ENCODE measurements around a stretch of chr6.

GRCh38 chr6:33905047-33905600 lies 101.3 kb upstream of the MLN start:
- CAGE, long polyA plus RNA: no peak
- RRBS: no CpG with 5 or more reads among the region's 9 CpGs

DNA sequence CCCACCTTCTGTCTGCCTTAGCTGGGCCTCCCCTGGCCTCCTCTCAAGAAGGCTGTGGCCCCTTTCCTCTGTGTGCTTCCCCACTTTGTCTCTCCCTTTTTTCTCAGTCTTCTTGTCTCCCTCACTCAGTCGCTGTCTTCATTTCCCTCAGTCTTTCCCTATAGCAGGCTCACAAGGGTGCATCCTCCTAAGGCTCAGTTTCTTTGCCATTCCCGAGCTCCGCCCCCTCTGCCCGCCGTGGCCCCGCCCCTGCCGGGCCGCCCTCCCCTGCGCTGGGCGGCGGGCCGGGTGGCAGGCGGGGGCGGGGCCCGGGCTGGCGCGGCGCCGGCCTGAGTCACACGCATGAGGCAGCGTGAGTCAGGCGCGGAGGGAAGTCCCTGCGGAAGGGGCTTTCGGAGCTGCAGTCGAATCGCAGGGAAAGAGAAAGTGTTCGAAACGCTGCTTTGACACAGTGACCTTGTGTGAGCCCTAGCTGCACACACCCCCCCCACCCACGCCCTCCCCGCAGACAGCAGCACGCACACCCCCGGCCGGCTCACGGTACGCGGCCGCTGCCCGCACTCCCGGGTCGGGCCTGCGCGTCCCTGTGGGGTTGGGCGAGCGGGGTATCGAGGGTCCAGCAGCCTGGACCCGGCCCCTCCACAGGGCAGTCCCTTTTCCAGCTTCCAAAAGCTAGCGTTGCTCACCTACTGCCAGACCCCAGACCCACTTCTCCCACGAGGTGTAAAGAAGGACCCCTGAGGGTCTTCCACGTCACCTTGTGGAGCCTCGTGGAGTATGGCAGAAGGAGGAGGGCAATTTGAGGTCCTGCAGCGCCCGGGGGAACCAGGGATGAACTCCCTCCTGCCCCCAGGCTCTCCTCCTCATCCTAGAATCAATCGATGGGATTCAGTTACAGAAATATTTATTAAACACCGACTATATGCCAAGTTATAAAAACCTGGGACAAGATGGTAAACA lies 12.6 kb upstream of the HMGA1 start:
- CAGE, long polyA plus RNA: no peak
- RRBS: 5% methylated on average over 4 of the region's 55 CpGs

GRCh38 chr6:34235051-34235239 lies 1.7 kb upstream of the HMGA1 start:
- CAGE, long polyA plus RNA: no peak
- RRBS: no CpG with 5 or more reads among the region's 18 CpGs

GRCh38 chr6:34424493-34424871 lies 1.4 kb downstream of the RPS10 start:
- CAGE, long polyA plus RNA: no peak
- RRBS: no CpG with 5 or more reads among the region's 9 CpGs

GRCh38 chr6:34457920-34458627 lies 7.8 kb upstream of the PACSIN1 start:
- CAGE, long polyA plus RNA: no peak
- RRBS: no CpG with 5 or more reads among the region's 7 CpGs

DNA sequence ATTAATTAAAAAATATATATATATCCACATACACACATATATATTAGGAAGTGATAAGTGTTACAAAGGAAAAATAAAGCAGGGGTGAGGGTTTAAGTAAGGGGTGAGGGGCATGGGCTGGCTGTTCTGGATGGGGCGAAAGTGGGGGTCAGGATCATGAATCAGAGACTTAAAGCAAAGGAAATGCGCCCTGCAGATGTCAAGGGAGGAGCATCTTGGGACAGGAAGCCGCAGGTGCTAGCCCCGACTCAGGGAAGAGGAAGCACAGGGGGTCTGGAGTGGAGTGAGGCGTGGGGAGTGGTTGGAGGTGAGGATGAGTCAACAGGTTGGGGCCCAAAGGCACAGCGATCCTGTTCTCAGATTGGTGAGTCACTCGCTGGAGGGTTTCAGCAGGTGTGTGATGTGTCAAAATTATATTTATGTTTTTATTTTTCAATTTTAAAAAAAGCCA lies 18.9 kb downstream of the PACSIN1 start:
- CAGE, long polyA plus RNA: no peak
- RRBS: no CpG with 5 or more reads among the region's 7 CpGs

- CAGE, long polyA plus RNA: no peak
- RRBS: no CpG with 5 or more reads among the region's 6 CpGs
These were observed 31.5 kb upstream of the SPDEF start for GRCh38 chr6:34587446-34588194.

GRCh38 chr6:34919596-34919953 lies 30.5 kb downstream of the ANKS1A start:
- CAGE, long polyA plus RNA: no peak

GRCh38 chr6:35016353-35017412 lies 124.5 kb downstream of the TCP11 start:
- CAGE, long polyA plus RNA: no peak
- RRBS: no CpG with 5 or more reads among the region's 11 CpGs

- CAGE, long polyA plus RNA: no peak
- RRBS: no CpG with 5 or more reads among the region's 6 CpGs
These were observed 120.2 kb downstream of the TCP11 start for GRCh38 chr6:35020753-35021611.

DNA sequence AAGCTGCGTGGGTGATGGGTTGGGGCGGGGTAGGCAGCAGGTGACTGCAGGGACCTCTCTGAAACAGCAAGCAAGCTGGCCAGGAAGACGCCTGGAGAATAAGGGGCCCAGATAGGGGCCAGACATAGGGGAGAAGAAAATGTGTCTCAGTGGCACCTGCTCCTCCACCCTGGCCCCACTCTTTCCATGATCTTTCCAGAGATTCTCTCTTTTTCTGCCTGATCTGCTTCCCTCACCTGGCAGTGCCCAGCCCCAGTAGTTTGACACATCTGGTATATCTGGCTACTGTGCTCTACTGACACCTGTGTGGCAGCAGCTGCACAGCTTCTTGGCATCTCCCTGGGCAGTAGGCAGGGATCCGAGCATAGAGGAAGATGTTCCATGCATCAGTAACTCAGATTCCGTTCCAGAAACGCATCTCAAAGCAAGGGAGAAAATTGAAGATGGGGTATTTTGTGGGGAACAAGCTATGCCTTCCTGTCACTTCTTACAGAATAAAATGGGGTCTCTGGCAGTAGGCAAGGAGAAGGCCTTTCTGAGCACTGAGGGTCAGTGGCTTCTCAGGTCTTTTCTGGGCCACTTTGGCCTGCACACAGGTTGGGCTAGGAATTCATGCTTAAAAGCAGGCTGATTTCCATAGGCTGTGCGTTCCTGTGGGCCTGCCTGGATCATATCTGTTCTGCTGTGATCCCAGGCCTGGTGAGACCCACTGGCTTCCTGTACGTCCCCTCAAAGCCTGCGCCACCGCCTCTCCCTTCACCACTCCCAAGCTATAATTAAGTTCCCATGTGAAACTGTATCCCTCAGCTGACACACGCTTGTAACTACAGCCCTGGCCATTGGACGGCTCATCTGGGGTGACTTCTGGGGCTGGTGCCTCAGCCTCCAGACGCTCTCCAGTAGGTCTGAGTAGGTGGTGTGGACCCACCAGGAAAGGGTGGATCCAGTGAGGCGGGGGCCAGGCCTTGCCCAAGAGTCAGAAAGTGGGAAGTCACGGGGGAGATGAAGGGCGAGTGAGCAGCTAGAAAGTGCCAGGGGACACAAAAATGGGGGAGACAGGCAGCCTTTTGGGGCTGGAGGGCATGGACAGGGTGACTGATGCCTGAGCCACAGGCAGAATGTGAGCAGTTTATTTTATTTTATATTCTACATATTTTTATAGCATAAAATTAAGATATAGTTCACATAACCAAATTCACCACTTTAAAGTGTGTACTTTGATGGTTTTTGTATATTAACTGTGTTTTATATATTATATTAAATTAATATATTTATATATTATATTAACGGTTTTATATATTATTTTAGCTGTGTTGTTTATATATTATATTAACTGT lies 20.8 kb downstream of the PPARD start:
- CAGE, long polyA plus RNA: no peak
- RRBS: no CpG with 5 or more reads among the region's 17 CpGs

GRCh38 chr6:35371765-35372034 lies 29.3 kb downstream of the PPARD start:
- CAGE, long polyA plus RNA: no peak
- RRBS: no CpG with 5 or more reads among the region's 1 CpG

DNA sequence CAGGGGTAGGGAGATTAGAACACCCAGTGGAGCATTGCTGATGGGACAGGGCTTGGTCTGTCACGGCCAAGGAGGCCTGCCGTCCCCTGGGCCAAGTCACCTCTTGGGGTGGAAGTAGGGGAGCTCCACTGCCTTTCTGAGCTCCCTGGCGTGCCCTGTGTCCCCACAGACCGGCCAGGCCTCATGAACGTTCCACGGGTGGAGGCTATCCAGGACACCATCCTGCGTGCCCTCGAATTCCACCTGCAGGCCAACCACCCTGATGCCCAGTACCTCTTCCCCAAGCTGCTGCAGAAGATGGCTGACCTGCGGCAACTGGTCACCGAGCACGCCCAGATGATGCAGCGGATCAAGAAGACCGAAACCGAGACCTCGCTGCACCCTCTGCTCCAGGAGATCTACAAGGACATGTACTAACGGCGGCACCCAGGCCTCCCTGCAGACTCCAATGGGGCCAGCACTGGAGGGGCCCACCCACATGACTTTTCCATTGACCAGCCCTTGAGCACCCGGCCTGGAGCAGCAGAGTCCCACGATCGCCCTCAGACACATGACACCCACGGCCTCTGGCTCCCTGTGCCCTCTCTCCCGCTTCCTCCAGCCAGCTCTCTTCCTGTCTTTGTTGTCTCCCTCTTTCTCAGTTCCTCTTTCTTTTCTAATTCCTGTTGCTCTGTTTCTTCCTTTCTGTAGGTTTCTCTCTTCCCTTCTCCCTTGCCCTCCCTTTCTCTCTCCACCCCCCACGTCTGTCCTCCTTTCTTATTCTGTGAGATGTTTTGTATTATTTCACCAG lies 26.3 kb upstream of the FANCE start:
- CAGE, long polyA plus RNA: no peak
- RRBS: no CpG with 5 or more reads among the region's 23 CpGs

DNA sequence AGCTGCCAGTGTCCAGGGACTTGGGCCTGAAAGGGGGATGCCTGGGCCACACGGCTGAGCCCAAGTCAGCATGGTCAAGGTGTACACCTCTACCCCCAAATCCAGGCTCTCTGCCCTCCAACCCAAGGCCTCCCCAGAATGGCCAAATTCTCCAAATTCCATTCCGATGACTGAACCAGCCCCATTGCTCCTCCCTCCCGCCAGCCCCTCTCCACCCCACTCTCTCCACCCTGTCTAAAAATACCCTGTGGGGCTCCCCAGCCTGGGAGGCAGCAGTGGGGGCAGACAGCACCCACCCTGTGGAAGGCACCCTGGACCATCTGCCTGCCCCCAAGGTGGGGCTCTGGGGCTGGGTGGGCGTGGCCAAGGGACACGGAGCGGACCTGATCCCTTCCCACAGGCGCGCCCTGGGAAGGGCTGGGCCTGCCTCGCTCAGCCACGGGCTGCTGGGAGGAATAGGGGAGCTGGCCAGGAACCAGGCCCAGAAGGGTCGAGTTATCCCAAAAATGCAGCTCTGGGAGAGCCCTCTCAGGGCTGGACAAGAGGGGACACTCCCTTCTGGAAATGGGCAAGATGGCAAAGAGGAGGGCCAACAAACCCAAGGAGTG lies 11.4 kb downstream of the TEAD3 start:
- CAGE, long polyA plus RNA: no peak
- RRBS: no CpG with 5 or more reads among the region's 11 CpGs

GRCh38 chr6:35497704-35498768 lies 1.2 kb upstream of the TEAD3 start:
- CAGE, long polyA plus RNA: no peak
- RRBS: 3% methylated on average over 19 of the region's 75 CpGs

DNA sequence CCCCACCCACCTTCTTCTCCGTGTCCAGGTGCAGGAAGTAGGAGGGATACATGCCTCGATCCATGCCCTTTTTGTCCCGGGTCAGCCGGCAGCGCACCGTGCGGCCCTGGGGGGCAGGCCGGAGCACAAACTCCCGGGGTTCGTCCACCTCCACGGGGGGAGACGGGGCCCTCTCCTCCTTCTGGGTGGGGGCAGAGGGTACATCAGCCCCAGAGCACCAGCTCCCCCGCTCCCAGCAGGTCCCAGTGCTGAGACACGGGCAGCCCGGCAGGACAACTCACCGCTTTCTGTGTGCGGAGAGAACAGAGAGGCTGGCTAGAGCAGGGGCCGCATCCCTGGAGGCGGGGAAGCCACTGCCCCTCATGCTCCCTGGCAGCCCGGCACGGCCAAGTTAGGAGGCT lies 6.7 kb downstream of the TULP1 start:
- CAGE, long polyA plus RNA: no peak
- RRBS: 26% methylated on average over 5 of the region's 21 CpGs

- CAGE, long polyA plus RNA: no peak
- RRBS: under 1% methylated on average over 5 of the region's 16 CpGs
These were observed 10.0 kb upstream of the TULP1 start for GRCh38 chr6:35522692-35523119.

DNA sequence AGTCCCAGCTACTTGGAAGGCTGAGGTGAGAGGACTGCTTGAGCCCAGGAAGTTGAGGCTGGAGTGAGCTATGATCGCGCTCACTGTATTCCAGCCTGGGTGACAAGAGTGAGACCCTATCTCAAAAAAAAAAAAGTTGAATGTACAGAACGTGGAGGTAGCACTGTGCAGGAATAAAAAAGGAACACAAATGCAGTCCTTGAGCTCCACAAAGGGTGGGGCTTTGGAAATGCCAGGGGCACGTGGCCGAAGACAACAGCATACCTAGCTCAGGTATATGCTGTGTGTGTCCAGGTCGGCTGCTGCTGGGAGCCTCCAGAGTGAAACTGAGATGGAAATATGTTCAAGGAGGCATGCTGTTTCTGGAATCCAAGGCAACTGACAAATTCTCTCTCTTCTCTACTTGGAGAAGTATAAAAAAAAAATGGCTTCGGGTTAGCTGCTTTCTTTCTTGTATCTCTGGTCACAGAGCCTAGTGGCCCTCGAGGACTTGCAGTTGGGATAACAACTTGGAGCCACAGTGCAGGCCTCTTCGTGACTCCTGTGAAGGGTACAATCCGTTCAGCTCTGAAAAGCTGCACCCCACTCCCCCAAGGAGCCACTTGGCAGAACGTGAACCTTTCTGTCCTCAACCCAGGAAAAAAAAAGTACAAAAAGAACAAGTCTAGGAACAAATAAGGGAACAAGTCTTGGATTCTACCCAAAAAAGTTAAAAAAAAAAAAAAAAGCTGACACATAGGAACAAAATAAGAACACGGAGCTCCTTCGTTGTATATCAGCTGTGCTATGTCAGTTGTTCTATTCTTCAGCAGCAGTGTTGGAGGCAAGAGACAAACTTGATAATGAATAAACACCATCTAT lies 77.7 kb upstream of the TULP1 start:
- CAGE, long polyA plus RNA: no peak
- RRBS: no CpG with 5 or more reads among the region's 13 CpGs

- CAGE, long polyA plus RNA: no peak
- RRBS: no CpG with 5 or more reads among the region's 10 CpGs
These were observed 69.8 kb downstream of the FKBP5 start for GRCh38 chr6:35618870-35619344.

- CAGE, long polyA plus RNA: no peak
- RRBS: no CpG with 5 or more reads among the region's 9 CpGs
These were observed 2.4 kb upstream of the FKBP5 start for GRCh38 chr6:35690997-35691686.